Cardiac ventricle fibroblast (primary cell): ENCODE measurements around a stretch of chr7.

DNA sequence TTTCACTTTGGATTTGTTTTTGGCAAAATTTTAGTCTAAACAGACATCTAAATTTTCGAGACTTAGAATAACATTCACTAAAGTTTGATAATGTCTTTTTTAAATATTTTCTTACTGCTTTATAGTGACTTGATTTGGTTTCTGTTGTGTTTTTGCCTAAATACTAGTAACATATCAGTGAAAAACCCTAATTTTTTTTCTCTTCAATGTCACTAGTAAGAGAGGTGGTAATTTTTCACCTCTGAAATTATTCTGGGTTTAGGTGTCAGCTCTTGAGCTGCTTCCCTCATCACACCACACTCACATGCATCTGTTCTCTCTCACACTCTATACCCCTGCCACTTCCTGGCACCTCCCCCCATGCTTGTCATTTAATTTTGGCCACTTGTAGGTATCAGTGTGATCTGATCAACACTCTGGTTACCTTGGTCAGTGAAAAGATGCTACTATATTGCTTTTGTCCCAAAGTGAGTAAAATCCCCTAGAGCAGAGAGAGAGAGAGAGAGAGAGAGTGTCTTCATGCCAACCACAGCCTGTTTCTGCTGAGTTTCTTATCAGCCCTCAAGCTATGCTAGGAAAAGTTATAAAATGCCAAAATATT, 42.5 kb downstream of the STK17A start:
- RAMPAGE, long total RNA, result no peak

- RAMPAGE, long total RNA, result no peak
Measured at GRCh38 chr7:43647845-43648212, 64.9 kb downstream of the STK17A start.

GRCh38 chr7:43669252-43669783, 60.0 kb downstream of the COA1 start:
- RAMPAGE, long total RNA, result no peak

DNA sequence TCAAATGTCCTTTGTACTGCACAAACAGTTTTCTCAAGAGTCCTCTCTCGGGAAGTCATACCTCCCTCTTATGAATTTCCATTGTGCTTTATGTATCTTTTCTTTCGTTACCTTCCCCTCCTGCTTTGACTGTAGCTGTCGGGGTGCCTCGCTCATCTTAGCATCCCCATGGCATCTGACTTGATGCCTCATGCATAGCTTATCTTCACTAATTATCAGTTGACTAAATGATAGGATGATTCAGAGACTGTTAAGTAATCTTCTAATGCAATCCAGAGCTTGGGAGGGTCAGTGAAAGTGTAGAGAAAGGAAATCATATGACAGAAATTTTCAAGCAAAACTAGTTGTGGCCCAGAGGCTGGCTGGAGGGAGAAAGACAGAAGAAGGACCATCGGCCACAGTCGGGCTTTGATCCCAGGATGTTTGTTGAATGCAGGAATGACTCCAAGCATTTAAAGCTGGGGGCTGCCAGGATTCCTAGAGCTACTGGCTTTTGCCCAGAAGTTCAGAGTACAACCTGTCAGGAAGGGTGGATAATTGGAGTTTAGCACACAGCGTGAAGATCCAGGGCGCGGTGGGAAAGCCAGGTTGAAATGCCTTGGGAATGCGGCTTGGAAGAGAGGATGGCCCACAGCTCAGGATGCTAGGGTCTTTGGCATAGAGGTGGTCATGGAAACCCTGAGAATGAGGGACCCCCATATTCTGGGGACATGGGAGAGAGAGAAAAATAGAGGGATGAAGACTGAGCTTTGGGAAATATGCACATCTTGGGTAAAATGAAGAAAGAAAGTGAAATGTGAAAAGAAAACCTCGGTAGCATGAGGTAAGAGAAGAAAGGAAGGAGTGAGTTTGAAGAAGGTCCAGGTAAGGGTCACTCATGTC, 23.7 kb downstream of the BLVRA start:
- RAMPAGE, long total RNA, result no peak

DNA sequence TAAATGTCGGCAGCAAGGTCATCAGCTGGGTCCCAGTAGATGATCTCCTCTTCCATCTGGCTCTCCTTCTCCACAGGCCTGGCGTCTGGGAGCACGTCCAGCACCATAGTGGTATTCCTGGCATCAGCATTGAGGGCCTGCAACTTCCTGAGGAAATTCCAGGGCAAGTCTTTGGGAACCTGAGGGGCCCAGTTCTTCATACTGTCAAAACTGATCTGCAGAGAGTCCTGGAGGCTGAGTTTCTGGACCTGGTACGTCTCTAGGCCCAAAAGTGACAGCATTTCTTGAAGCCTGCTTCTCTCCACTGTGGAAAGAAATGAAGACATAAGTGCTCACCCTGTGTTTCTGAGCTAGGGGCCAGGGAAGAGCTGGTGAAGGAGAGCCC, 9.6 kb upstream of the MRPS24 start:
- RAMPAGE, long total RNA, result no peak

DNA sequence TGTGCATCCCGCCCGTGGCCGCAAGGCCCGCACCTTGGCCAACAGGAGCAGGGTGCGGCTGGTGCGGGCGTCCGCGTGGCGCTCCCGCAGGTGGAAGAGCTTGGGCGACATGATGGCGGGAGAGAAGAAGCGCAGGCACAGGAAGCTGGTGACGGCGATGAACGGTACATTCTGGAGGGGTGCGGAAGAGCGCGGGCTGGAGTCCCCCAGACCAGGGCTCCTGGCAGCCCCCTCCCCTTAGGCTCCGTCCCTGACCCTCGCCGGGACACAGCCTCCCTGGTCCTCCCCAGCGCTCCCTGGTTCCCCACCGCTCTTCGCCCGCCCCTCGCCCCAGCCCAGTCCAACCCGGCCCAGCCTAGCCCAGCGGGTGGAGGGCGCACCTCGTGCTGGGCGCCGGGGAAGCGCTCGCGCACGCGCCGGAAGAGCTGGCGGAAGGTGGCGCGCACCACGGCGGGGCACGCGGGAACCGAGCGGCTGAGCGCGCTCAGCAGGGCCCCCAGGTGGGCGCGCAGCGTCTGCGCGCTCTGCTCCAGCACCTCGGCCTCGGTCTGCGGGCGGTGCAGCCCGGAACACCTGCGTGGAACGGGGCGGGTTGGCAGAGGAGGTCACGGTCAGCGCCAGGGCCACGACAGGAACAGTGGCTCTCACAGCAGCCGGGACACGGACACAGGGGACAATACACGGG, 4.2 kb upstream of the DBNL start:
- RAMPAGE, long total RNA, result no peak

DNA sequence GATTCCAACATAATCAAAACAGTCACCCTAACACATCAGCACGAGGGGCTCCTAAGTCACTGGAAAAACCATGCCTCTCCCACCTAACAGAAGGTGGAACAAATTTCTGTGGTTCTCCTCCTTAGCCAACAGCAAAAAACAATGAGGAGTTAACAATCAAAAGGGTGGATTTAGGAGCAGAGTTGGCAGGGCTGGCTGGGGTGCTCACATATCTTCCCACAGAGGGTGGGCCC, 5.5 kb downstream of the POLM start:
- RAMPAGE, long total RNA, result no peak

DNA sequence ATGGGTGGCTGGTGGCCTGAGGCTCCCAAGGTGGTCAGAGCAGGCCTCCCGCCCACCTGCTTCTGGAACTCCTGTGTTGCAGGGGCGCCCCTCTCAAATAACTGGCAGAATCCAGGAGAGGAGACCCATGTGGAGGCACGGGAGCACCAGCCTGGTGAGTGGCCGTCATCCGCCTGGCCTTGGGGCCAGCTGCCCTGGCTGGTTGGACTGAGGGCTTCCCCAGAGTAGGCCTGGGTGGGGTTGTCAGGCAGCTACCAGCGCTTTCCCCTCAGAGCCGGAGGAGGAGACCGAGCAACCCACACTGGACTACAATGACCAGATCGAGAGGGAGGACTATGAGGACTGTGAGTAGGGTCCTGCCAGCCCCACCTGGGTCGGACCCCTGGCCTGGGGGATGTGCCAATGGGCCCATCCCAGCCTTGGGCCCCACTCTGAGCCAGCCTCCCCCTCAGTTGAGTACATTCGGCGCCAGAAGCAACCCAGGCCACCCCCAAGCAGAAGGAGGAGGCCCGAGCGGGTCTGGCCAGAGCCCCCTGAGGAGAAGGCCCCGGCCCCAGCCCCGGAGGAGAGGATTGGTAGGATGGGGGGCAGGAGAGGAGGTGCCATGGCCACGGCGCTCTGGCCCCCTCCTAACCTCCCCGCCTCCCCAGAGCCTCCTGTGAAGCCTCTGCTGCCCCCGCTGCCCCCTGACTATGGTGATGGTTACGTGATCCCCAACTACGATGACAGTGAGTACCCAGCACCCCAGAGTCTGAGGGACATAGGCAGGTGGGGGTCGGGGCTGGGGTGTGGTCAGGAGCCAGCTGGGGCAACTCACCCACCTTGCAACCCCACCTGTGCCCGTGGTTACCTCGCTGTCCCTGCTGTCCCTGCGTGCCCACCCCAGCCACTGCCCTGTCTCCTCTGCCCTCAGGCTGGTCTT, 3.5 kb downstream of the AEBP1 start:
- RAMPAGE, long total RNA, result no peak

DNA sequence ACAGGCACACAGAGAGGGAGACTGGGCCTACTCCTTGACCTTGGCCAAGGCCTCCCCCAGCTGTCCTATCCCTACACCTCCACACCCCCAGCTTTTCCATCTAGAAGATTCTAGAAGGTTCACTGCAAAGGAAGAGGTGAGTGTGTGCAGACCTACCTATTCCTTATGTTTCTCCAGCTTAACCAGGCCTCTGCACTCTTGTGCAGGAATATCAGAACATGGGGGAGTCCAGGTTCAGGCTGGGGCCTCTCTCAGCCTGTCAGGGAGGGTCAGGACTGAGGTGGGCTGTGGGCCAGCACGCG, 8.5 kb upstream of the POLD2 start:
- RAMPAGE, long total RNA, result no peak

DNA sequence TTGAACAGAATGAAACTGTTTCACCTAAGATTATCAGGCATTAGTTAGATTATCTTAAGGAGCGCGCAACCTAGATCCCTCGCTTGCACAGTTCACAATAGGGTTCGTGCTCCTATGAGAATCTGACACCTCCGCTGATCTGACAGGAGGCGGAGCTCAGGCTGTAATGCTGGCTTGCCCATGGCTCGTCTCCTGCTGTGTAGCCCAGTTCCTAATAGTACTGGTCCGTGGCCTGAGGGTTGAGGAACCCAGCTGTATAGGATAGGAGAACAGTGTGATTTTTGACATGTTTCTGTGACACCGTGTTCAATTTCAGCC, 31.8 kb downstream of the CAMK2B start:
- RAMPAGE, long total RNA, result no peak

DNA sequence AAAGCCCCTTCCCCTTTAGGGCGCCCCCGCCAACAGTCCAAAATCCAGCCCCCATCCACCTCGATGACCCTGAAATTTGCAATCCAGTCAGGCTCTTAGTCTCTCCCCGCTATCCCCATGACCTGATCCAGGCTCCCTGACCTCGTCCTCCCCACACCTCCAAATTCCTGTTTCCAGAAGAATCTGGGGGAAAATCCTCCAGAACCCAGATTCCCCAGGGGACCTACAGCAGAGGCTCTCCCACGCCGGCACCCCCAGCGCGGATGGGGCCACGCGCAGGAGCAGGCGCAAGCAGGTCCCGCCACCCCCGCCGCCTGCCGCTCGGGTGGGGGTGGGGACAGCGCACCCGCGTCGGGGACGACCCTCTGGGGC, 817 bp downstream of the CAMK2B start:
- RAMPAGE, long total RNA, result no peak

DNA sequence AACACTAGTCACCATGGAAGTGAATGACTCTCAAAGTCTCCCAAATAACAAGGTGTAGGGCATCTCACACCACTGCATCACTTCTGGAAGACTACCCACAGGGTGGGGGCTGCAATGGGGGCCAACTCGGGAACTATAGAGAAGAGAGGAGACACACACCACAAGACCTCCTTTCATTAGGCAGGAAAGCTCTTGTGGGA, 58.6 kb upstream of the CAMK2B start:
- RAMPAGE, long total RNA, result no peak

DNA sequence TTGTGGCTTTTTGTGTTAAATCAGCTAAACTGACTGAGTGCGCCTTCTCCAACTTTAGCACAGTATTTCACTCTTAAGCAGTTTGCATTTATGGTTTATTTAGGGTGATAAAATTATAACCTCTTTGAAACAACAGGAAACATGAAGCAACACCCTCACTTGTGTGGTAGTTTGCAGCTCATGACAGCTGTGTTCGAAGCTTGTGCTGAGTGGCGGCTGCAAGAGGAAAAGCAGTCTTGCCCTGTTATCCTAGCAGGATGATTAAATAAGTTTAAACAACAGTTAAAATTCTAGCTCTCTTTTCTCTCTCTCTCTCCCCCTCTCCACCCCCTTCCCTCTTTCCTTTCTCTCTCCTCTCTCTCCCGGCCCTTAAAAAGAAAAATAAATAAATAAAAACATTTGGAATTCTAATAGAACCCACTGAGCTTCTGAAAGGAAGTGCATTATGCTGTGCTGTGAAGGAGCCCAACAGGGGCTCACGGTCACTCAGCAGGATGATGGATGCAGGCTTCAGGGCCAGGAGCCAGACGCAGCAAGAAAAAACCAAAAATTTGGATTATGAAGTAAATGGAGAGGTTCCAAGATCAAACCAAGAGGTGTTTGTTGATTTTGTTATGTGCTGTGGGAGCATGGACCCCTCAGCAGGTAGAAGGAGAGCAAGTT, 25.2 kb downstream of the OGDH start:
- RAMPAGE, long total RNA, result no peak

GRCh38 chr7:44693739-44694737, 54.6 kb upstream of the ZMIZ2 start:
- RAMPAGE, long total RNA, result no peak

- RAMPAGE, long total RNA, result no peak
Measured at GRCh38 chr7:44829642-44830250, 18.1 kb downstream of the H2AZ2 start.

DNA sequence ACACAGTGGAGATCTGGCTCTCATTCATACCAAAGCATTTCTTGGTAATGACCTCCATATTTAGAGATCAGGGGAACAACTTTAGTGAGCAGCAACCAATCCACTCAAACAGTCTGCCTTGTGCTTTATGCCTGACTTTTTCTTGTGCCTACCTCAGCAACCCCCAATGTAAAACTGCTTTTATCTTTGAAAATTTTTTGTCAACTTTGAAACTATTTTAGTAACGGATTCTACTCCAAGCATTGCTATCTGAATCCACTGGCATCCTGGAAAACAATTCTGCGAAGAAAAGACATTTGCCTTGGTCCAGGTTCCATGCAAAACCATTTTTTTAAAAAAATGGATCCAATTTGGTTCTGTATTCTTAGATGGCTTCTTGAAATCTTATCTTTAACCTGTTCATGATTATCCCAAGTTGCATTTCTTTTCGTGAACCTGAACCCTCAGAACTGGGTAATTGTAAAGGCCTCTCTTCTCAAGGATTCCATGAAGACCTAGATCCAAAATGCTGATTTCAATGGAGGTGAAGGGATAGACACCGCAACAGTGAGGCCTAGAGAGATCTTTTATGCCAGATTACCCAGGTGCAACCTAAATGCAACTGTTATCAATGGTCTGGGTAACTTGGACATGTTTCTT, 1.8 kb downstream of the PURB start:
- RAMPAGE, long total RNA, result no peak

DNA sequence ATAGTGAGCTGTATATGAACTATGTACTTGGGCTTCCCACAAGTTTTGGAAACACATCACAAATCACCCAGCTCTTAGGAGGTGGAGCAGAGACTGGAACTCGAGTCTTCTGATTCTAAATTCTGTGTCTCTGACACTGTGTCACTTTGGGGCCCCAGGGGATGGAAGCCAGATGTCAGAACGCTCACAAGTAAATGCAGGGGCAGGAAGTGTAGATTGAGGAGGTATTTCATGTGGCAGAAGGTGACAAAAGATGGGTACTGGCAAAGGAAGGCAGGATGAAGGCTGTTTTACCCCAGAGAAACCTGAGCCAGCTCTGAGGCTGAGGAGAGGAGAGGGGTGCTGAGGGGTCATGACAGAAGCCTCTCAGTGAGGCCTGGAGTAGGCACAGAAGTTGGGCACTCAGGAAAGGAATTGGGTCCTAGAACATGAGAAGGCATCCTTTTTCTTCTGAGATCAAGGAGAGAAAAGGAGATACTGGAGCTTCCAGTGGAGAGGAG, 6.1 kb upstream of the PURB start:
- RAMPAGE, long total RNA, result no peak

- RAMPAGE, long total RNA, result no peak
Measured at GRCh38 chr7:44912820-44913409, 27.6 kb upstream of the PURB start.

DNA sequence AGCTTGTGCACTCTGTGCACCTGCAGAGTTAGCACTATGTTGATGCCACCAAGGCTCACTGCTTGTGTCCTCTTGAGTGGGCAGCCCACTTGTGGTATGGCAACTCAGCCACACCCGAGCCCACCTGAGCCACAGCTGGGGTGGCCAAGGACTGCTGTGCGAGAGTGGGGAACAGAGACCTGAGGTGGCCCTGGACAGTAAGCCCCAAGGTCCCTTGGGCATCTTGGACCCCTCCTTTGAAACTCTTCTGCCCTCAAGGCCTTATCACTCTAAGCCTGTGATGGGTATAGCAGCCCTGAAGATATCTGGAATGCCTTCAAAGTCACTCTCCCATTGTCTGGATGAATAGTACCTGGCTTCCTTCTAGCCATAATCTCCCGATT, 25.6 kb downstream of the MYO1G start:
- RAMPAGE, long total RNA, result no peak

- RAMPAGE, long total RNA, result no peak
Measured at GRCh38 chr7:44963991-44964434, 14.8 kb downstream of the MYO1G start.